ENCODE results near the genes IPO8 and TSPAN11.

DNA sequence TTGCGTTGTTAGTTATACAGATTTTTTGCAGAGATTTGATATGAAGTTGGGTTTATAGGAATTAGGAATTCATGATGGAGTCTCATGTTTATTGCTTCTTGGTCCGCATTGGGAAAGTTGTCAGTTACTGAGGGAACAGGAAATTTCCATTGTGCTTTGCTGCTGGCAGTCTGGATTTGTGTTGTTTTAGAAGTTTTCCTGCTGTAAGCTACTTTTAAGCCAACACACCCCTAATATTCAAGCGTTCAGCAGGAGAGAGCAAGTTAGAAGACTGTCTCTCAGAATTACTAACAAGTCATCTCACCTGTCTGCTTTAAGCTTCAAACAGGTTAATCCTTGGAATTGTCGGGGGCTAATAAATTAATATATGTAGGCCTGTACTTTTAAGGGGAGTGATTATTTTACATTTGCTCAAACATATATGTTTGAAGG lies 32.5 kb downstream of the PPFIBP1 start:
- PRO-cap = no peak
- RRBS = no CpG with 5 or more reads among the region's 4 CpGs

GRCh38 chr12:27634880-27635232 lies 61.4 kb upstream of the REP15 start:
- PRO-cap = no peak
- RRBS = no CpG with 5 or more reads among the region's 4 CpGs

DNA sequence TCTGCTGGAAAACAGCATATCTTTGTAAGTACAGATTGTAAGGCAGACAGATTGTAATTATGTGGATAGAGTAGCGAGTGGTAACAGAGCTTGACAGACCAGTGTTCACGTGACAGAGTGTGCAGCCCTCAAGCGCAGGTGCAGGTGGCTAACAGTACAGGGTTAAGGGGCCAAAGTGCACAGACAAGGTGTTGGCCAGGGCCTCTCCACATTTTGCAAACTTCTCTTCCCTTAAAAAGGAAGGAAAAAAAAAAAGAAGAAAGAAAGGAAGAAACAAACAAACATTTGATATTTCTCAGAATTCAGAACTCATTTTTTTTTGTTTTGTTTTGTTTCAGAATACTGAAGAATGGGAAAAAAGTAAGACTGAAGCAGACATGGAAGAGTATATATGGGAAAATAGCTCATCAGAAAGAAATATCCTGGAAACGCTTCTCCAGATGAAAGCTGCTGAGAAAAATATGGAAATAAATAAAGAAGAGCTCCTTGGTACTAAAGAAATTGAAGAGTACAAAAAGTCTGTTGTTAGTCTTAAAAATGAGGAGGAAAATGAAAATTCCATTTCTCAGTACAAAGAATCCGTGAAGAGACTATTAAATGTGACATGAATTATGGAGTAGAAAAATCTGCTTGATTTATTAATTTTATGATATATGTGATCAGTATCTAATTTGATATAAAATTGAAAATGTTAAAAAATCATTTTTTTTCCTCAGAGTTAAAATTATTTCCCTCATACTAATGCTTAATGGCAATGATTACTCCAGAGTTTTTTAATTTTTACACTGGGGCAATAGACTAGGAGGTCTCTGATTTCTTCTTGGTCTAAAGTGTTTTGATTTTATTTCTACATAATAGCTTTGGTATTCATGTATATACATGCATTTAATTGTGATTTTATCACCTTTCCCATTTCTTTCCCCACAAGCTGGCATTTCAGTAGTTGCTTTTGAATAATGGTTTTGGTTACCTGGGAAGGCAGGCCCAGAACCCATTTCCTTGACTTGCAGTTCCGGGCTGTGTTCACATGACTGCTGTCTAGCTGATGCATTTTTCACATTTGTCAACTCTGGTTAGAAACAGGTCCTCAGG lies 24.8 kb upstream of the KLHL42 start:
- PRO-cap = no peak
- RRBS = no CpG with 5 or more reads among the region's 6 CpGs

DNA sequence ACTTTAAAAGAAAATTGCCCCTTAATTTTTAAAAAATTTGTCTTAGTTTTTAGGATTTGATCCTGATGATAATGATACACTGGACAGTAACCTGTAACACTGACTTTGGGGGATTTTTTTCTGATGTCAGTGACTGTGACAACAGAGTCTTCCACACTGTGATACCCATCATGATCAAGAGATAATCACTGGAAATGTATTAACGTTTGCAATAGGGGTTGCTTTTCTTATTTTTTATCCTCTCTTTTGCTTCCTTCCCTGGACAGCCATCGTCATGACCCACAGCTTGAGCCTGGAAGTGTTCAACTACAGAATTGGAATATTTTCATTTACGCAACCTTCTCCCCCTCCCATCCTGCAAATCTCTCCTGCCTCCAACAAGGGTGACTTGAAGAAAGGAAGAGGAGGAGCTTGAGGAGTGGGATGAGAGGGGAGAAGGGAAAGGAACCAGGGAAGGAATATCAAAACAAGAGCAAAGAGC lies 1.5 kb upstream of the MANSC4 start:
- PRO-cap = no peak
- RRBS = no CpG with 5 or more reads among the region's 3 CpGs

- PRO-cap = no peak
- RRBS = no CpG with 5 or more reads among the region's 3 CpGs
These were observed 74.6 kb downstream of the PTHLH start for GRCh38 chr12:27898025-27898318.

- PRO-cap = no peak
- RRBS = no CpG with 5 or more reads among the region's 3 CpGs
These were observed 152.2 kb downstream of the CCDC91 start for GRCh38 chr12:28342053-28343333.

GRCh38 chr12:28450082-28450638 lies 259.9 kb downstream of the CCDC91 start:
- PRO-cap = no peak
- RRBS = no CpG with 5 or more reads among the region's 2 CpGs

DNA sequence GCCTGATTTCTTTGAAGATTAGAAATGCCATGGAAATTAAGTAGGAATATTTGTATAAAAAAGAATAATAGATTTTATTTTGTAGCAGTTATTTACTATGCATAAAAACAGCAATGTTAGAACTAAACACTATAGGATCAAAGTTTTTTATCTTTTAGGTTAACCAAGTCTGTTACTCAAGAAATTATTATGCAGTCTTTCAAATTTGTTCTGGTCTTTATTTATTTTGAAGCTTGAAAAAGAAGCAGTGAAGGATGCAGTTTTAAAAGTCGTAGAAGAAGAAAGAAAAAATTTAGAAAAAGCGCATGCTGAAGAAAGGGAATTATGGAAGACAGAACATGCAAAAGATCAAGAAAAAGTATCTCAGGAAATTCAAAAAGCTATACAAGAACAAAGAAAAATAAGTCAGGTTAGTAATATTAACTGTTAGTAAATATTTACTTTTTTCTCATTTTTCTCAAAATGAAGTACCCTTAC lies 262.0 kb downstream of the CCDC91 start:
- PRO-cap = no peak
- RRBS = no CpG with 5 or more reads among the region's 2 CpGs

DNA sequence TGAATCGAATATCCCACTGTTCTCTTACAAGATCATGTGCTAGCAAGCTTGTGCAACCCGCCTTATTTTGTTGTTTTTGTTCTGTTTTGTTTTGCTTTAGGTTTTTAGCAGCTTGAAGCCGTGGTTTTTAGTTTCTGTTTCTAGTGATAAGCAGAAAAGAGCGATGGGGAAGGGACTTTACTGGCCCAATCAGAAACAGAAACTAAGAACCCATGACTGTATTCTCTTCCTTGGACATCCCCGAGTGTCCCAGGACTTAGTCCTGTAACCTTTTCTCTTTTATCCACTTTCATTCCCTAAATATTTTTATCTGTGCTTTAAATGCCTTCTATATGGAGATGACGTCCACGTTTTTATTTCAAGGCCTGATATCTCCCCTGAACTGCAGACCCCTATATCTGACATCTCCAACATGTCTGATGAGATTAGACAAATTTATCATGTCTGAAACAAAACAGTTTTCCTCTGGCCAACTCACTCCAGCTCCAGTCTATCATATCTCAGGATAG lies 353.1 kb downstream of the CCDC91 start:
- PRO-cap = no peak
- RRBS = no CpG with 5 or more reads among the region's 7 CpGs

- PRO-cap = no peak
- RRBS = no CpG with 5 or more reads among the region's 3 CpGs
These were observed 9.2 kb downstream of the FAR2 start for GRCh38 chr12:29158157-29158868.

DNA sequence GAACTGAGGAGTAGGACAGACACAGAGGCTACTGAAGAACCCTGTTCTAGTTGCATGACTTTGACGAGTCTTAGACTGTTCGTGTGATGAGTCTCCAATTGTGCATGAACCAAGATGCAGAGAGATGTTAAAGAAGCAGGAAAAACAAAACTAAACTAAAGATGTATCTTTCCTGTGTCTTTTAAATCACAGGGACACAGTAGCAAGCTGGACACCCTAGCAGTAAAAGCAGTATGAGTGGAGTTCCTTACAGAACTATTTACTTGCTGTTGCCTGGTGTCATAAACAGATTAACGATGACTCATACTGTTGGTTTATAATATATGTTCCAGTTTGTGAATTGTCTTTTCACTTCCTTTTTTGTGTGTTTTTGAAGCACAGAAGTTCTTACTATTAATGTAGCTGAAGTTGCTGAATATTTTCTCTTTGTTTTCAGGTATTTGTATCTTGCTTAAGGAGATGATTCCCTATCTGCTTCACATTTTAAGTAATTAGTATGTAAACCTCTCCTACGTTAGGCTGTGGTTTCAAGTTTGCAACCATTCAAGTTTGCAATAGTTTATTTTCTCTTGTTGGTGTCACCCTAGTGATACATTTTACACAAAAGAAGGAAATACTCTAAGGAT lies 15.7 kb downstream of the FAR2 start:
- PRO-cap = bidirectional peak, plus-strand start at position 351 of the sequence, minus-strand start at position 230 of the sequence
- RRBS = no CpG with 5 or more reads among the region's 4 CpGs

- PRO-cap = no peak
- RRBS = no CpG with 5 or more reads among the region's 2 CpGs
These were observed 59.1 kb downstream of the FAR2 start for GRCh38 chr12:29208166-29208495.

DNA sequence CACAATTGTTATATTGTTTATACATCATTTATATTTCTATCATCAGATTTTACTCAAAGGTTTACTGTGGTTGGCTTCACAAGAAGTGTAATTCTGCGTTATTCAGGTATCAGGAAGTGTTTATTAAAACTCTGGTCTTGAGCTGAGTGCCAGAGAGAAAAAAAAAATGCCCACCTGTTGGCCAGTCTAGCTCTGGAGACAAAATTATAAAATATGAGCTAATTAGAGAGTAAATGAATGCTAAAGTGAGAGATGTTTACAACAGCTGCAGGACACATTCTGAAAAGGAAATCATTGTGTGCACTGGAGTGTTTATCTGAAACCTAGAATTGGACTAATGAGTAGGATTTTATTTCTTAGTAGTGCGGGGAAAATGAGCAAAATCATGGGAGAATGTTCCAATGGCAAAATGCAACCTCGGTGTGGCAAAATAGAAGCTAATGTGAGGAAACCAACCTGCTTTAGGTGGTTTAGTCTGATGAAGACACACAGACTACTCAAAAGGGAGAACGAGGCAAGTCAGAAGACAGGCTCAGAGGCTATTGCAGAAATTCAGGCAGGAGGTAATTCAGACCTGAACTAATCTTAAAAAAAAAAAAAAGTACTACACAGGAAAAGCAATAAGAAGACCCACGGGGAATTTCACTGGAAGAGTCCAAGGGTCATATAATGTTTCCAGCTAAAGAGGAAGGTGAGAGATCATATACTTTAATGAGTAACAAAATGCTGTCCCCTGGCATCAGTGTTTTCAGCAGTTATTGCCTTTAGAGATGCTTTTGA lies 59.6 kb downstream of the FAR2 start:
- PRO-cap = no peak
- RRBS = no CpG with 5 or more reads among the region's 5 CpGs

DNA sequence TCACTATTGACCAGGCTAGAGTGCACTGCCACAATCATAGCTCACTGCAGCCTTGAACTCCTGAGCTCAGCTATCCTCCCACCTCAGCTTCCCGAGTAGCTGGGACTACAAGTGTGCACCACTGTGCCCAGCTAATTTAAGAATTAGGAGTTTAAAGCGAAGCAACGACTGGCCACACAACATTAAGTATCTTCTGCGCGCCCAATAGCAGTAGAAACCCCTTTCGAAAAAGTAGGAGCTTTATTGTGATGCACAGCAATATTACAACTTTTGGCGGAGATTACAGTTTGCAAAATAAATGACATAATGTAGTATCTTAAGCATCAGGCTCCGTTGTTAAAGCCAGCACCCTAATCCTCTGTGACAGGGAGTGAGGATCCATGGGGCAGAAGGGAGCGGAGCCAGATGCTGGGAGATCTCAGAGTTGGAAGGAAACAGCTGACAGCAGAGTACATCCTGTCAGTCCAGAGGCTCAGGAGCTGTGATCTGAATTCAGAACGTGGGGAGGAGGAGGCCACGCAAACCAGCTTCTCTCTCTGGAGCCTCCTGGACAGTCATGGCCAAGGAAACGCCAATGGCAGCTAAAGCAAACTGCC lies 55.8 kb downstream of the TMTC1 start:
- PRO-cap = no peak
- RRBS = no CpG with 5 or more reads among the region's 12 CpGs

- PRO-cap = no peak
- RRBS = no CpG with 5 or more reads among the region's 4 CpGs
These were observed 349.6 kb downstream of the IPO8 start for GRCh38 chr12:30345891-30346550.

DNA sequence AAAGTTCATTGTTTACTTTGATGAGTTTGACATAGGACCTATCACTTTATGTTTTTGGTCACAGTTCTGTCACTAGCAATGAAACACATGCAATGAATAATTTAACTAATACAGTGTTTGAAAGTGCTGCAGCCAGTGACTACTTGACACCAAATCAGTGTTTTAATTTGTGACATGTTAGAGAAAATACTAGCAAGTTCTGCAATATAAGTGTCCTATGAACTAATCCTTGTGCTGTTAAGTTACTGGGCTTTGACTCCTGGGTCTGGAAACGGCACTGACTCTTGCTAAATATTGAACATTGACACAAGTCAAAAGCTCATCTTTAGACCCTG lies 268.2 kb downstream of the IPO8 start:
- PRO-cap = no peak
- RRBS = no CpG with 5 or more reads among the region's 1 CpG

DNA sequence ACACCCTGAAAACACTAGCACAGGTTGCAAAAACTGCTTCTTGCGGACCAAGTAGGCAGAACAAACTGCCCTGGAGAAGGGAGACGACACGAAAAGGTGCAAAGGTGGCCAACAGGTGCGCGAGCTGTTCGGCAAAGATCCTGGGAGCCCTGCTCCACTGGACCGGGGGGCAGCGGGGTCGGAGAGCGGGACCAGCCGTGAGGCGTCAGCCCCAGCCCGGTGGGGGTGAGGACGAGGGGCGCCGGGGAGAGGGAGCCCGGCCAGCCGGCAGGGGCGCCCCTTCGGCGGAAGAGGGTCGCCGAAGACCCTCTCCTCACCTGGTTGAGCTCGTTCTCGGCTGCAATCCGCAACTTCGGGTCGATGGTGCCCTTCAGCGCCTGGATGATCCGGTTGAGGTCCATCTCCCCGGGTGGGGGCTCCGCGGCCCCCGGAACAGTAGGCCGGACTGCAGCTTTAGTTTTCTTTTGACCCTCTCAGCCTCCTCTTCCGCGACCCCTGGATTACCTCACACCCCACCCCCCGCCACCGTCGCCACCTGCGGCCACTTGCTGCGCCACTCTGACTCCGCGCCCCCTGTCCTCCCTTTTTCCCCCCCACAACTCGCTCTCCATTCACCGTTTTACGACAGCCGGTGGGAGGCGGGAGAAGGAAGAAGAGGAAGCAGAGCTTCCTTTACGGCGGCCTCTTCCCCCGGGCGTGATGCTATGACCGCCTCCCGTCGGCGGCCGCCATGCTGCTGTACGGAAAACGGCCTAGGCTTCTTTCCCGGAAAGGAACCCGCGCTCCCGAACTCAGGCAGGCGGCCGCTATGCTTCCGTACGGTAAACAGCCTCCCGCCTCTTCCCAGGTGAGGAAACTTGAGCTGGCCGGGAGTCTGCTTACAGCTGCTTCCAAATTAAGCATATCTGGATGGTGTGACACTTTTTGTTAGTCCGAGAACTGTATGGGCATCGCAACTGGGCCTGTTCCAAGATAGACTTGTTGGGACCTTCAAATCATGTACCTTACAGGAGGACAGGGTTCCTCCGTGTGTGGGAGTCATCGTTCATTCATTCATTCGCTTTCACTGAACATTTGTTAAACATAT lies at the start of gene IPO8:
TSS of gene IPO8 (minus strand) at position 623 of the 1,087 bp plus-strand sequence.
- PRO-cap = bidirectional peak, plus-strand start at position 762 of the sequence, minus-strand start at position 494 of the sequence
- RRBS = 2% methylated on average over 26 of the region's 75 CpGs

DNA sequence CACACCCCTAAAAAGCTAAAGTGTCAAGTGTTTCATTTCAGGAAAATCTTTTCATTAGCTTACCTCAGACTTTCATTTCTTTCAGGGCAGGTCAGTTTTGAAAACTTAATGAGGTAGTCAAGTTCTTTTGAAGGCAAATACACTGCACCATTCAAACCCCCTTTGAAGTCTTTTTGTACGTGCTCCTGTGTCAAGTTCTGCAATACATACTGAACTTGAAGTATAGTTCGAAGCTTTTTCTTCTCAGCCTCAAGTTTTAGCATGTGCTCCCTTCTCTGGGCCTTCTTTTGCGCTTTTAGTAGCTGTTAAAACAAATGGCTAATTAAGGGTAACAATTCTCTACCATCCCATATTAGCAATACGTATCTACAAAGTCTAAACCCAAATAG lies 19.9 kb downstream of the CAPRIN2 start:
- PRO-cap = no peak
- RRBS = no CpG with 5 or more reads among the region's 4 CpGs

DNA sequence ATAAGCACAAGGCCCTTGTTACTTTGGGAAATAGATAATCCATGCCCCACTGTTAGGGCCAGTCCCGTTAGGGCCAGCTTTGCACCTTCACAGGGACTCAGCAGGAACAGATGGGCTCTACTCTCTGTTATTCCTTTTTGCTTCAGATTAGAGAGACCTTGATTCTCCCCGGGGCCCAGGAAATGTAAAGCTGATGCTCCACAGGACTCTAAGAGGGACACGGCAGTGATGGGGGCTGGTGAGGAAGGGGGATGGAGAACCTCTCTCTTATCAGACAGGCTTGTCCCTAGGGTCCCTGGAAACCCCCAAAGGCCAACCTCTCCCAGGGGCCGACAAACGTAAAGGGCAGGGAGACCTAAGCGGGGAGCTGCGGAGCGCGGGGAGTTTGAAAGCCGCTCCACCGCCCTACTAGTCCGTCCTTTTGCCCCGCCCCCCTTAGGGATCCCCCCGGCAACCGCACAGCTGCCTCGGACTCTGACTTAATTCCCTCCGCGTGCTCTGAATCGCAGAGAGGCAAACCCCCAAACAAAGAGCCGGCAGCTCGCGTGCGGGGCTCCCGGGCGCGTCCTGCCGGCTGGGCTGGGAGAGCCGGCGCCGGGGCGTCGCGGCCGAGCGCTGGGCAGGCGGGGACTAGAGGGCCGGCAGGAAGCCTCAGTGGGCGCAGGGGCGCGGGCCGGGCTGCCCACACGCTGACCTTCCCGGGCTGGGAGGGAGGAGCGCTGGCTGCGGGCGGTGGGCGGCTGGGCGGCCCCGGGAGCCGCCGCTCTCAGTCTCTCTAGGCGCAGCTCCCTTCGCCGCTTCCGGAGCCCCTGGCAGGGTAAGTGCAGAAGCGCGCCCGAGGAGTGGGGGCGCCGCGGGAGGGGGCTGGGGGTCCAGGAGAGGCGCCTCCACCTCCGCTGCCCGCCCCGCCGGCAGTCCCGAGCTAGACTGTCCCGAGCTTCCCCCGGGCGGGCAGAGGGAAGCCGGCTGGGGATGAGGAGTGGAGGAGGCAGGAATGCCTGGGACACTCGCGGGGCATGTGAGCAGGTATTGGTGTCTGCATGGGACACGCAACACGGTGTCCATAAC lies at the start of gene TSPAN11:
TSS of gene TSPAN11 (plus strand) at position 769 of the 1,068 bp plus-strand sequence.
- PRO-cap = no peak
- RRBS = 58% methylated on average over 29 of the region's 75 CpGs

- PRO-cap = no peak
- RRBS = no CpG with 5 or more reads among the region's 7 CpGs
These were observed 61.6 kb upstream of the DDX11 start for GRCh38 chr12:31011997-31012500.